Measurements from ENCODE around the genes UBXN4, LCT and GTDC1.

DNA sequence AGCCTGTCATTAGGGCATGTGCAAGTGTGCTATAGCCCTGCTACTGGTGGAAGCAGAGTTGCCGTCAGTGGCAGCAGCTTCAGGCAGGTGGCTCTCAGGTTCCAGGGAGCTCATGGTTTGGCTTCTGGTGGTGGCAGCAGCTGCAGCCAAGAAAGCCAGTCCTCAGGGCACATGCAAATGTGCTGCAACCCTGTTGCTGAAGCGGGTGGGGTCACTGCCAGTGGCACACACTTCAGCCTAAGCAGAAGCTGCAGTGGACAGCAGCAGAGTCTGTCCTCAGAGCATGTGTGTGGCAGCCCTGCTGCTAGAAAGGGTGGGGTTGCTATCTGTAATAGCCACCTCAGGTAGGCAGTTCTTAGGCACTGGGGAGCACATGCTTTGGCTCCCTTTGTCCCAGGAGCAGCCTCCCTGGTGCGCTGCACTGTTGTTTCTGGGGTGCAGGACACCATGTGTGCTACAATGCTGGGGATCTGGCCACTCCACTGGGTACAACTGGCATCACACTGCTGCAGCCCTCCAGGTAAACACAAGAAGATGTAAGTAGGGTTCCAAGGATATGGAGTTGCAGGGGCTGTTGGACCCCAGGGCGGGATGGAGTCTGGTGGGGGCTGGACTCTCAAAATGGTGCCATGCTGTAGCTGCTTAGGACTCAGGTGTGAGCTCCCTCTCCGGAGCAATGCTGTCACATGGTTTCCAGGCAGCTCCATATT lies 57.1 kb downstream of the CCNT2 start:
- PRO-cap = no peak

- PRO-cap = unidirectional peak, plus-strand start at chr2:135741634
These were observed at the start of gene UBXN4 for GRCh38 chr2:135741408-135742433. TSS of gene UBXN4 (plus strand) at chr2:135741855.

- PRO-cap = no peak
These were observed 4.9 kb downstream of the UBXN4 start for GRCh38 chr2:135746461-135747068.

GRCh38 chr2:135755099-135755861 lies 13.6 kb downstream of the UBXN4 start:
- PRO-cap = no peak

DNA sequence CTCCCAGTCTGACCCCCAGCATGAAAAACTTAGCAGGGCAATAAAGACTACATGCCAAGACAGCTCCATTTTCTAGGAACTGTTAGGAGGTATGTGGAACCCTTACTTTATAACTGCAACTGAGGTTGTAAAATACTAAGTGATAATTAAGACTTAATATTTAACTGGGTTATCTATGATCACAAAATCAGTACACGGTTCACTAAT lies at the start of gene LCT:
Gene LCT (minus strand): TSS at position 84 of the 207 bp plus-strand sequence.
- PRO-cap = no peak

GRCh38 chr2:136113088-136113999 lies 4.6 kb downstream of the CXCR4 start:
- PRO-cap = no peak

GRCh38 chr2:136114000-136114248 lies 4.0 kb downstream of the CXCR4 start:
- PRO-cap = no peak

DNA sequence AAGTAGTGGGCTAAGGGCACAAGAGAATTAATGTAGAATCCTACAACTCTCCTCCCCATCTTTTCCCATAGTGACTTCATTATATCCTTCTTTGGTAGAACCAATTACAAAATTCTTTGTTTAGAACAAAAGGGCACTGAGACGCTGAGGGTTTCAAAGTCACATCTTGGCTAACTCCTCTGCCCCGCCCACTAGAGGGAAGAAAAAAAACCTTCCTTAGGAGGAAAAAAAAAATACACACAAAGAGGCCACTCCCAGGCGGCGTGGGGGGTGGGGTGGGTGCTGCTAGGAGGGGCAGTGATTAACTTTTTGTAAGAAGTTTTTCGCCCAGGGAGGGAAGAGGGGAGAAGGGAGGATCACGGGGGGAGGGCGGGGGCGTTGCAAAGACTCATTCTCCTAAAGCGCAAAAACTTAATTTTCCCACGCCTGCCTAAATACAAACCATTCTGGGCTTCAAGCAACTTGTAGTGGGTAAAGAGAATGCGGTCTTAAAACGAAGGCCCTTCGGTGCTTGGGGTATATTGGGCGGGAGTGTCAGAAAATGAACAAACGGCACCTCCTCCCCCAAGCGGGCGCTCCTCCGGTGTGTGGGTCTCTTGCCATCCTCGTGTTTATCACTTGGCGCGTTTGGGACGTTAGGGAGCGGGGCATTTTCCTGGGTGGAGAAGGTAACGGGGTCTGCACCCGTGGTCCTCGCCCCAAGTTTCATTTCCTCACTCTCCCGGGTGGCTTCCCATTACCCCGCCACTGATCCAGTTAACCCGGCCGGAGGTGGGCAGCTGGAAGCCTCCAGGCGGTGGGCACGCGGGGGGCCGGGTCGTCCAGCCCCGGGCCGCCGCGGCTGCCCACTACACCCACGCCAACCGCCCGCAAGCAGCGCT lies 1.7 kb downstream of the CXCR4 start:
- PRO-cap = no peak

GRCh38 chr2:136118834-136119946 lies 1.2 kb upstream of the CXCR4 start:
- PRO-cap = bidirectional peak, plus-strand start at chr2:136119387, minus-strand start at chr2:136119330

- PRO-cap = no peak
These were observed 13.6 kb upstream of the CXCR4 start for GRCh38 chr2:136131432-136132013.

GRCh38 chr2:136132014-136132707 lies 14.2 kb upstream of the CXCR4 start:
- PRO-cap = unidirectional peak, plus-strand start at chr2:136132195

DNA sequence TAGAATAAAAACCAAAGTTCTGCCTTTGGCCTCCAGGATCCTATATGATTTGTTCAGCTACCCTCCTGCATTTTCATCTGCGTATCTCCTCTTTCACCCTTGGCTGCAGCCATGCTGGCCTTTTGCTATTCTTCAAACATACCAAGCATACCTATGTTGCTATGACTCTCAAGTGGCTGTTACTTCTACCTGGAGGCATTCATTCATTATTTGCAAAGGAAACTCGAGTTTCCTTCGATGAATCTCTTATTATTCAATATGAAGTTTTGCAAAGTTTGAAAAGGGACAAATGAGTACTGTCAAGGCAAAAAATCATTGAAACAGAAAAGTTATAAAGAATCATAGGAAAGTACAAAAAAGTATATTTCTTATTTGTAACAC lies 106.3 kb upstream of the HNMT start:
- PRO-cap = no peak

GRCh38 chr2:137952889-137953120 lies 11.5 kb upstream of the HNMT start:
- PRO-cap = no peak

GRCh38 chr2:143040341-143040745 lies 88.9 kb upstream of the ARHGAP15 start:
- PRO-cap = no peak

DNA sequence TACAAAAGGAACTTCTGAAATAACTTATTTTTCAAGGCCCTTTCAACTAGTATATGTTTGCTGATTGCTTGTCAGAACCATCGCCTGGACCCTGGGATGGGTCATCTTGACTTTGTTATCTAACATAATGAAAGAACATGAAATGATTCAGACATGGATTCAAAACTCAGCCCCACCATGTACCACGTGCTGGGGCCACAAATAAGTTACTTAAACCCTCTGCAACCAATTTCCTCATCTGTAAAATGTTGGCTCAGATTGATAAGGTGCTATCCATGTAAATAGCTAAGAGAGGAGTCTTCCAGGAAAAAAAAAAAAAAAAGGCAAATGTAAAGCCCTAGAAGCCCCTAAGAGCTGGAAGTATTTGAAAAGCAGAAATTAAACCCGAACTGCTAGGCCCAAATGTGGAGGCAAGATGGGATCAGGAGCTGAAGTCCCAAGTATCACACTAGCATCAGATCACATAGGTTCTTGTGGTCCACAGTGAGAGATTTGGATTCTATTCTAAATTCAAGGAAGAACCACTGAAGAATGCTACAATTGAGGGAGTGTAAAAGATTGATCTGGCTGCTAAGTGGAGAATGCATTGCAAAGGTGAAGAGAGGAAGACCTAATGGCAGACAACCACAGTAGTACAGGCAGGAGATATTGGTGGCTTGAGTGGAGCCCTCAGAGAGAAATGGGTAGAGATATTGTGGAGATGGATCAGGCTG lies 574.6 kb downstream of the ARHGAP15 start:
- PRO-cap = no peak

- PRO-cap = no peak
These were observed 431.2 kb downstream of the GTDC1 start for GRCh38 chr2:143901063-143901649.

GRCh38 chr2:143937219-143938050 lies 394.9 kb downstream of the GTDC1 start:
- PRO-cap = bidirectional peak, plus-strand start at chr2:143937347, minus-strand start at chr2:143937178

- PRO-cap = no peak
These were observed 11.7 kb downstream of the GTDC1 start for GRCh38 chr2:144320379-144321219.

DNA sequence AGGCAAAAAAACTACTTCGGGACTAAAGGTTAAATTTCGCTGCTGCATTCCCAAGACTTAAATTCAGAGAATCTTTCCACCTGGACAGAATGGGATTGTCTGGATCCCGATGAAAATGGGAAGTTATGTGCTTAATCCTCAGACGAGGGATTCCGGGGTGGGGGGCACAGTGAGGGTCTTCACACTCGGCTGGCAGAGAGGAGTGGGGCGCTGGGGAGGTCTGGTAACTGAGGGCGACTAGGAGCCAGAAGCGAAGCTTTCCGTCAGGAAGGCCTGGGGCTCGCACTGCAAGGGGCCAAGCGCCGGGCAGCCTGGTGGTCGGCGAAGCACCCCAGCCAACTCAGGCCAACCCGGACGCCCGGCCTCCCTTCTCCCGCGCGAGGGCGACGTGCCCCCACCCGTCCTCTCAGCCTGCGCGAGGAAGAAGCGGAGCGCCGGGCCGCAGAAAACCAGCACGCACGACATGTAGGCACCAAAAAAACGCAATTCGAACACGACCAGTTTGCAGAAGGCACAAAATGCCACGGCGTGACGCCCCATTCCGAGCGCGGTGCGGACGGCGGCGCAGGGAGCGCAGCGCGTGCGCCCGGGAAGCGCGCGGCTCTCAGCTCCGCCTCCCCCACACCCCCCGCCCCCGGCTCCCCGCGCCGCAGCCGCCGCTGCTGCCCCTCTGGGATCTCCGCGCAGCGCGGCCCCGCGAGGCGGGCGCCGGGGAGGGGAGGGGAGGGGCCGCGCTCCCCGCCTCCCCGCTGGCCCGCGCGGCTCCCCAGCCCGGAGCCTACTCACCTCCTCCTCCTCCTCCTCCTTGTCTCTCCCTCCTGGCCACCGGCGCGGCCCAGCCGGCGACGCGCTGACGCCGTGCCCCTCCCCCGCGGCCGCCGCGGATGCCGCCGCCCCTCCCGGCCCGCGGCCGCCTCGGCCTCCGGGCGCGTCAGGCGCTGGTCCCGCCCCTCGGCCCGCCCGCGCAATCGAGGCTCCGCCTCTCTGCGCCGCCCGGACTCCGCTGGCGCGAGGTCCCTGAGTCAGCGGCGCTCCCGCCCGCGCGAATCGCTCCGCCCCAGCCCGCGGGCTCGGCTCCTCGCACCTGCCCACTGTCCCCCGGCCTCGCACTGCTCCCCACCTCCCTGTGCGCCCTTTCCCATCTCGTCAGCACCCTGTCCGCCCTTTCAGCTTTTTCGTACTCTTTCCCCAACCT lies at the start of gene GTDC1:
Gene GTDC1 (minus strand): TSS at position 860 of the 1,195 bp plus-strand sequence.
- PRO-cap = bidirectional peak, plus-strand start at position 1,025 of the sequence, minus-strand start at position 784 of the sequence

GRCh38 chr2:144372217-144373040 lies 40.1 kb upstream of the GTDC1 start:
- PRO-cap = no peak

Measured in cardiac septum (tissue), 1 donor.